ENCODE results near the genes KXD1 and ARMC6.

- RRBS, 2 experiments, result 100% methylated on average over 3 of the region's 33 CpGs; no CpG with 5 or more reads in 1 of the 2 experiments
CAGE:
- cytosol, long polyA minus RNA, result no peak
- cytosol, long polyA plus RNA, result no peak
- long polyA plus RNA, result no peak
- nucleus, long polyA minus RNA, result no peak
- nucleus, long polyA plus RNA, result no peak
These were observed 6.2 kb downstream of the ISYNA1 start for GRCh38 chr19:18431401-18432439.

- RRBS, 2 experiments, result 98 to 99% methylated on average over 2 of the region's 15 CpGs
CAGE:
- cytosol, long polyA minus RNA, result no peak
- cytosol, long polyA plus RNA, result no peak
- long polyA plus RNA, result no peak
- nucleus, long polyA minus RNA, result no peak
- nucleus, long polyA plus RNA, result no peak
These were observed 3.2 kb downstream of the ISYNA1 start for GRCh38 chr19:18434715-18435210.

DNA sequence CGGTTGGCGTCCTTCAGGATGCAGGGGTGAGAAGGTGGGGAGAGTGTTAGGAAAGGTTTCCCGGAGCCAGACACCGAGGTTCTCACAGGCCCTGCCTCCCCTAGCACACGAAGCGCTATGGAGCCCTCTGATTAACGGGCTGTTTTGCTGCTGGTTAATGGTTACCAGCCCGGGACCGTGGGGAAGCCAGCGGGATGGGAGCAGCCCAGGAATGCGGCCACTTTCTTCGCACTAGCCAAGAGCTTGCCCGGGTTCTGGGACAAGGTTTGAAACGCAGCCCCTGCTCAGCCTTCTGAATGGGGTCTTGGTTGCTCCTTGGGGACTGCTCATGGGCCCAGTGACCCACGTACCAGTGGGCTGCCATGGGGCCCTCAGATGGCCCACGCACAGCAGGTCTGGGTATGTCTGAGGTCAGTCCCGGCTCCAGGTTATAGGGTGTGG lies 31.3 kb upstream of the ISYNA1 start:
- RRBS, 2 experiments, result under 1 to 1% methylated on average over 8 of the region's 17 CpGs
CAGE:
- cytosol, long polyA minus RNA, result no peak
- cytosol, long polyA plus RNA, result no peak
- long polyA plus RNA, result no peak
- nucleus, long polyA minus RNA, result no peak
- nucleus, long polyA plus RNA, result no peak

DNA sequence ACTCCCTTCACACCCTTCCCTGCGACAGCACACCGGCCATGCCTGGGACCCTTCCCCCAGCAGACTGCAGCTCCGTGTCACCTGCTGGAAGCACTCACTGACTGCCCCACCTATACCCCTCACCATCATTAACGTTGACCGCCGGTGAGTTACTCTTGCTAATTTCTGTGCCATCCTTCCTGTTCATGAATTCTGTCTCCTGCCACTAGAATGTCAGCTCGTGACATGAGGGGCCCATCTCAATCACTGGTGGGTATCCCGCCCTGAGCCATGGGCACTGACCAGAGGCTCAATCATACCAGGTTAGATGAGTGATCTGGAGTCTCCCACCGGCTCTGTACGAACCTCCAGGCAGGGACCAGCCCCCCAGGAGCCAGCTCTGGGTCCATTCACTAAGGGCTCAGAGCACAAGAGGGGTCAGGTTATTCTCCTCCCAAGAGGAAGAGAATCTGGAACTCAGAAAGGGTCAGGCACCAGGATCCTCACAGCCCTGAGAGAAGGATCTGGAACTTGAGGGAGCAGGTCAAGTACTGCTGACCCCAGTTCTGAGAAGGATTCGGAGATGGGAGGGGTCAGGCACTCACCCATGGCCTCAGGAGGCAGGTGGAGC lies 5.5 kb downstream of the ELL start:
- RRBS, 2 experiments, result no CpG with 5 or more reads among the region's 11 CpGs
CAGE:
- cytosol, long polyA minus RNA, result no peak
- cytosol, long polyA plus RNA, result no peak
- long polyA plus RNA, result no peak
- nucleus, long polyA minus RNA, result no peak
- nucleus, long polyA plus RNA, result no peak

- RRBS, 2 experiments, result no CpG with 5 or more reads among the region's 10 CpGs
CAGE:
- cytosol, long polyA minus RNA, result no peak
- cytosol, long polyA plus RNA, result no peak
- long polyA plus RNA, result no peak
- nucleus, long polyA minus RNA, result no peak
- nucleus, long polyA plus RNA, result no peak
These were observed 1.9 kb downstream of the ELL start for GRCh38 chr19:18519769-18520476.

- RRBS, 2 experiments, result 2% methylated on average over 14 of the region's 60 CpGs
CAGE:
- cytosol, long polyA minus RNA, result start-site peak on the plus strand at chr19:18557870-18557879, 16 reads
- cytosol, long polyA plus RNA, result start-site peak on the plus strand at chr19:18557786-18557887, 740 and 523 reads in 2 replicates
- long polyA plus RNA, result start-site peak on the plus strand at chr19:18557788-18557888, 415 and 252 reads in 2 replicates
- nucleus, long polyA minus RNA, result no peak
- nucleus, long polyA plus RNA, result start-site peak on the plus strand at chr19:18557796-18557888, 239 and 365 reads in 2 replicates
These were observed at the start of gene KXD1 for GRCh38 chr19:18557347-18558133. KXD1 (plus strand) TSS chr19:18557870.

- RRBS, 2 experiments, result no CpG with 5 or more reads among the region's 11 CpGs
CAGE:
- cytosol, long polyA minus RNA, result no peak
- cytosol, long polyA plus RNA, result no peak
- long polyA plus RNA, result no peak
- nucleus, long polyA minus RNA, result no peak
- nucleus, long polyA plus RNA, result no peak
These were observed 653 bp downstream of the UBA52 start for GRCh38 chr19:18572394-18572625.

- RRBS, 2 experiments, result no CpG with 5 or more reads among the region's 2 CpGs
CAGE:
- cytosol, long polyA minus RNA, result no peak
- cytosol, long polyA plus RNA, result no peak
- long polyA plus RNA, result no peak
- nucleus, long polyA minus RNA, result no peak
- nucleus, long polyA plus RNA, result no peak
These were observed 860 bp downstream of the UBA52 start for GRCh38 chr19:18572626-18572808.

GRCh38 chr19:18596591-18597057 lies 8.0 kb downstream of the REX1BD start:
- RRBS, 2 experiments, result 78 to 91% methylated on average over 5 of the region's 29 CpGs
CAGE:
- cytosol, long polyA minus RNA, result no peak
- cytosol, long polyA plus RNA, result no peak
- long polyA plus RNA, result no peak
- nucleus, long polyA minus RNA, result no peak
- nucleus, long polyA plus RNA, result no peak

GRCh38 chr19:18644317-18644716 lies 7.5 kb downstream of the KLHL26 start:
- RRBS, 2 experiments, result no CpG with 5 or more reads among the region's 4 CpGs
CAGE:
- cytosol, long polyA minus RNA, result no peak
- cytosol, long polyA plus RNA, result no peak
- long polyA plus RNA, result no peak
- nucleus, long polyA minus RNA, result no peak
- nucleus, long polyA plus RNA, result no peak

DNA sequence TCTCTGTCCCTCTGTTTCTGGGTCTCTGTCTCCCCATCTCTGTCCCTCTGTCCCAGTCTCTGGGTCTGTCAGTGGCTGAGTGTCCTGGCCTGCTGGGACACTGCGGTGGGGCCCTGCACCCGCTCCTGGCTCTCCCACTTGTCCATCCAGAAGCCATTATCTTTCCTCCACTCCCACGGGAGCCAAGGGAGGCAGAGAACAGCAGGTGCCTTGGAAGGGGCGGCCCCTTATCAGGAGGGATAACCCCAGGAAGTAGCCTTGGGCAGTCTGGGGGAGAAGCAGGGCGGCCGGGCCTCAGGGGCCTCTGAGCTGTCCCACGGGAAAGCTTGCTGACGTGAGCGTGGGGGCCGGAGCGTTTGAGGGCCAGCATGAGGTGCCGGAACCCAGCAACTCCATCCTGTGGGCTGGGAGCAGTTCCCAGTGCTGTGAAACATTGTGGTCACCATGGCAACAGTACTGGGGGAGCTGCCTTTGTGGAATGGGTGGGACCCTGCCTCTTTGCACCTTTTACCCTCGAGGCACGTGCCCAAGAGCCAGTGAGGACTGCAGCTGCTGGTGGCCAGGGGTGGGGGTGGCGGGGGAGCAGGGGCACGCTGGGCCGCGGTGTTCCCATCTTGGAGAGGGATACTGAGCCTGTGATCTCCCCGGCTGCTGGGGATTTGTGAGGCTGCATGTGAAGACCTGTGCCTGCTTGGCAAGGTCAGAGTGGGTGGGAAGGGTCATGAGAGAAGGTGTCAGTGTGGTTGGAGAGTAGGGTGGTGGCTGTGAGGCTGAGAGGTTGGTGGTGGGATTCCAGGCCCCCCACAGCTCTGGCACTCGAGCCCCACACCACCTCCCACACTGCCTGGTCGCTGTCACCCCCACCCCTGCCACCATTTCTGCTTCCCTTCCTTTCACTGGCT lies 21.0 kb downstream of the KLHL26 start:
- RRBS, 2 experiments, result 54 to 68% methylated on average over 5 of the region's 21 CpGs
CAGE:
- cytosol, long polyA minus RNA, result no peak
- cytosol, long polyA plus RNA, result no peak
- long polyA plus RNA, result no peak
- nucleus, long polyA minus RNA, result no peak
- nucleus, long polyA plus RNA, result no peak

- RRBS, 2 experiments, result 96 to 98% methylated on average over 11 of the region's 16 CpGs
CAGE:
- cytosol, long polyA minus RNA, result no peak
- cytosol, long polyA plus RNA, result no peak
- long polyA plus RNA, result no peak
- nucleus, long polyA minus RNA, result no peak
- nucleus, long polyA plus RNA, result no peak
These were observed 25.0 kb downstream of the UPF1 start for GRCh38 chr19:18856817-18857129.

DNA sequence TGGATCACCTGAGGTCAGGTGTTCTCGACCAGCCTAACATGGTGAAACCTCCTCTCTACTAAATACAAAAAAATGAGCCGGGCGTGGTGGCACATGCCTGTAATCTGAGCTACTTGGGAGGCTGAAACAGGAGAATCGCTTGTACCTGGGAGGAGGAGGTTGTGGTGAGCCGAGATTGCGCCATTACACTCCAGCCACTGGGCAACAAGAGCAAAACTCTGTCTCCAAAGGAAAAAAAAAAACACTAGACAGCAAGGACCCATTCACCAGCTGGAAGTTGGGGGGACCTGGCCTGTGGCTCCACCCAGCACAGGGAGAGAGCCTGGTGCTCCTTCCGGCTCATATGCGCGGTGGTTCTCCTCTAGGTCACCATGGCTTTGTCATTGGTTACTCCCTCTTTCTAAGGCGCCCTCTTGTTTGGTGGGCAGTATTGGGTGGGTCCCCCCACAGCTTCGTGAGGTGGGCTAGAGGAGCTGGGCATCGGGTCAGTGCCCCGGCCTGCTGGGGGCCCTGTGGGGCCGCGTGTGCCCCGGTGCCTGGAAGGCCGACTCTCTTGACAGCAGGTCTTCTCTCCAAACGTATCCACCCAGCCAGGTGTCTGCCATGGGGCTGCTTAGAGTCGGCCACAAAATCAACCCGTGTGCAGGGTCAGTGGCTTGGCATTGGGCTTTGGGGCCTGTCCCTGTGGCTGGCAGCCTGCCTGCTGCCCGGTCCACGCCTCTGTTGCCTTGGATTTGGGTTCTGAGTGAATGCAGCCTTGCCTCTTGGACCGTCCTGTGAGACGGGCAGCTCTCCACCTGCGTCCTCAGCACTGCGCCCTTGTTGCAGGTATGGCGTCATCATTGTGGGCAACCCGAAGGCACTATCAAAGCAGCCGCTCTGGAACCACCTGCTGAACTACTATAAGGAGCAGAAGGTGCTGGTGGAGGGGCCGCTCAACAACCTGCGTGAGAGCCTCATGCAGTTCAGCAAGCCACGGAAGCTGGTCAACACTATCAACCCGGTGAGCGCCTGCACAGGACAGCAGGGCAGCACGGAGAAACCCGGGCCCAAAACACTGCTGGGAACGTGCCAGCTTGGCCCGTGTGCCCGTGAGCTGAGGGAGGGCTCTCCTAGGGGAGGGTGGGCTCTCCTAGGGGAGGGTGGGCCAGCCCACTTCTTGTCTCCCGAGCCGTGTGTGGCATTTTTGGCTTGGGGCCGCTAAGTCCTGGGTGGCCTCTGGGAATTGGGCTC lies 31.3 kb downstream of the UPF1 start:
- RRBS, 2 experiments, result 98 to over 99% methylated on average over 8 of the region's 42 CpGs
CAGE:
- cytosol, long polyA minus RNA, result no peak
- cytosol, long polyA plus RNA, result no peak
- long polyA plus RNA, result no peak
- nucleus, long polyA minus RNA, result no peak
- nucleus, long polyA plus RNA, result no peak

DNA sequence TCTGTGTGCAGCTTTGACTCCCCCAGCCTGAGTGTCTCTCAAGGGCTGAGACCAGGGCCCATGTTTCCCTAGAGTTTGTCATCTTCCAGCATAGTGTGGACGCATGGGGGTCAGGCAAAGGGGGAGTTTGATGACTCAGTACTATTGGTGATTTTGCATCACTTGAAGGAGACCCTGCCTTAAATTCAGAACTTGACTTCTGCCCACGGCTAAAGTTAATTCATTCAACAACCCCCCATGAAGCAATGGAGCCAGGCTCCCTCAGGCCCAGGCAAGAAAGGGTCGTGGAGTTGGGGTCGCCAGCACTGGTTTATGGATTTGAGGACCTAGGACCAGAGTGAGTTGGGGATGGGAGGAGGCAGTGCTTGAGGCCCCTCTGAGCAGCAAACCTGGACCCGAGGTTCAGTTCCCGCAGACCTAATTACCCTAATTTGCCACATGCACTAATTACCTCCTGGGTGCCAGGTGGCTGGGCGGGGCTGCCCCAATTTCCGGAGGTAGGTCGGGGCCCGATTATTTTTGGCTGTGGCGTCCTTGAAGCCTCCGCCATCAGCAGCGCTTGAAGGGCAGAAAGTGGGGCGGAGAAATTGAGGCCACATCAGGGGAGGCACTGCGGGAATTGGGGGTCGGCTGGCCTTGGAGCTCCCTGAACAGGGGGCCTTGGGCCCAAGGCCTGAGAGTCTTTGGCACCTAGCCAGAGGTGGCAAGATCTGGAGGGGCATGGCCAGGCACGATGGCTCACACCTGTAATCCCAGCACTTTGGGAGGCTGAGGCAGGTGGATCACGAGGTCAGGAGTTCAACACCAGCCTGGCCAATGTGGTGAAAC lies 5.8 kb upstream of the HOMER3 start:
- RRBS, 2 experiments, result no CpG with 5 or more reads among the region's 18 CpGs
CAGE:
- cytosol, long polyA minus RNA, result no peak
- cytosol, long polyA plus RNA, result no peak
- long polyA plus RNA, result no peak
- nucleus, long polyA minus RNA, result no peak
- nucleus, long polyA plus RNA, result no peak

- RRBS, 2 experiments, result 1 to 2% methylated on average over 29 to 34 of the region's 109 CpGs
CAGE:
- cytosol, long polyA minus RNA, result start-site peak on the minus strand at chr19:19033468-19033540, 26 reads; start-site peak on the plus strand at chr19:19033603-19033653, 117 reads; start-site peak on the plus strand at chr19:19033902-19033914, 43 reads
- cytosol, long polyA plus RNA, result start-site peak on the plus strand at chr19:19033600-19033754, 64 and 194 reads in 2 replicates
- long polyA plus RNA, result start-site peak on the plus strand at chr19:19033582-19033653, 124 and 219 reads in 2 replicates; start-site peak on the plus strand at chr19:19033710-19033760, 24 and 22 reads in 2 replicates; start-site peak on the plus strand at chr19:19033854-19033925, 26 and 54 reads in 2 replicates
- nucleus, long polyA minus RNA, result no peak
- nucleus, long polyA plus RNA, result start-site peak on the minus strand at chr19:19033464-19033496, 205 and 69 reads in 2 replicates
These were observed at the start of gene ARMC6 for GRCh38 chr19:19033287-19034083. ARMC6 (plus strand) TSS chr19:19033603.

DNA sequence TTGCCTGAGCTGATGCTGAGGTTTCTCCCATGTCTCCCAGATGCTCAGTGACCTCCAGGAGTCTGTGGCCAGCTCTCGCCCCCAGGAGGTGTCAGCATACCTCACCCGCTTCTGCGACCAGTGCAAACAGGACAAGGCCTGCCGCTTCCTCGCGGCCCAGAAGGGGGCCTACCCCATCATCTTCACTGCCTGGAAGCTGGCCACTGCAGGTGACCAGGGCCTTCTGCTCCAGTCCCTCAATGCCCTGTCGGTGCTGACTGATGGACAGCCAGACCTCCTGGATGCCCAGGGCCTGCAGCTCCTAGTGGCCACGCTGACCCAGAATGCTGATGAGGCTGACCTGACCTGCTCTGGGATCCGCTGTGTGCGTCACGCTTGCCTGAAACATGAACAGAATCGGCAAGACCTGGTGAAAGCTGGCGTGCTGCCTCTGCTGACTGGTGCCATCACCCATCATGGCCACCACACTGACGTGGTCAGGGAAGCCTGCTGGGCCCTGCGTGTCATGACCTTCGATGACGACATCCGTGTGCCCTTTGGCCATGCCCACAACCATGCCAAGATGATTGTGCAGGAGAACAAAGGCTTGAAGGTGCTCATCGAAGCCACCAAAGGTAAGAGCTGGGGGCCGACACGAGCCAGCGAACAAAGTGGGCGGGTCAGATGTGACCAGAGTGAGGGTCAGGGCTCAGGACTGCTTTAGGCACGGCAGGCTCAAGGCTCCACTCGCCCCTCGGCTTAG lies 12.0 kb upstream of the SLC25A42 start:
- RRBS, 2 experiments, result no CpG with 5 or more reads among the region's 26 CpGs
CAGE:
- cytosol, long polyA minus RNA, result no peak
- cytosol, long polyA plus RNA, result no peak
- long polyA plus RNA, result no peak
- nucleus, long polyA minus RNA, result no peak
- nucleus, long polyA plus RNA, result no peak

- RRBS, 2 experiments, result no CpG with 5 or more reads among the region's 8 CpGs
CAGE:
- cytosol, long polyA minus RNA, result no peak
- cytosol, long polyA plus RNA, result no peak
- long polyA plus RNA, result no peak
- nucleus, long polyA minus RNA, result no peak
- nucleus, long polyA plus RNA, result no peak
These were observed 832 bp upstream of the SLC25A42 start for GRCh38 chr19:19063009-19063314.

- RRBS, 2 experiments, result 30% methylated on average over 9 of the region's 23 CpGs
CAGE:
- cytosol, long polyA minus RNA, result no peak
- cytosol, long polyA plus RNA, result no peak
- long polyA plus RNA, result no peak
- nucleus, long polyA minus RNA, result no peak
- nucleus, long polyA plus RNA, result no peak
These were observed 33.2 kb downstream of the SLC25A42 start for GRCh38 chr19:19096749-19097588.

DNA sequence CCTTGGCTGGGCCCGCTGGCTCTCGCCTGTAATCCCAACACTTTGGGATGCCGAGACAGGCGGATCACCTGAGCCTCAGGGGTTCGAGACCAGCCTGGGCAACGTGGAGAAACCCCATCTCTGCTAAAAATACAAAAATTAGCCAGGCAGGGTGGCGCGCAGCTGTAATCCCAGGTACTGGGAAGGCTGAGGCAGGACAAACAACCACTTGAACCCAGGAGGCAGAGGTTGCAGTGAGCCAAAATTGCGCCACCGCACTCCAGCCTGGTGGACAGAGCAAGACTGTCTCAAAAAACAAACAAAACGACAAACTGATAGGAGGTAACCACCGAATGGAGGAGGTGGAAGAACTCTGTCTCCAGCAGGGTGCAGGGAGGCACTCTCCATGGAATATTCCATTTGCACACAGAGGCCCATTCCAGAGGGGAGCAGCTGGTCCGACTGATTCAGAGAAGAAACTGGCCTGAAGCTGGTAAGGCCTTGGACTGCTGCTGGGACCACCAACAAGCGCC lies 34.9 kb downstream of the SLC25A42 start:
- RRBS, 2 experiments, result no CpG with 5 or more reads among the region's 14 CpGs
CAGE:
- cytosol, long polyA minus RNA, result no peak
- cytosol, long polyA plus RNA, result no peak
- long polyA plus RNA, result no peak
- nucleus, long polyA minus RNA, result no peak
- nucleus, long polyA plus RNA, result no peak

DNA sequence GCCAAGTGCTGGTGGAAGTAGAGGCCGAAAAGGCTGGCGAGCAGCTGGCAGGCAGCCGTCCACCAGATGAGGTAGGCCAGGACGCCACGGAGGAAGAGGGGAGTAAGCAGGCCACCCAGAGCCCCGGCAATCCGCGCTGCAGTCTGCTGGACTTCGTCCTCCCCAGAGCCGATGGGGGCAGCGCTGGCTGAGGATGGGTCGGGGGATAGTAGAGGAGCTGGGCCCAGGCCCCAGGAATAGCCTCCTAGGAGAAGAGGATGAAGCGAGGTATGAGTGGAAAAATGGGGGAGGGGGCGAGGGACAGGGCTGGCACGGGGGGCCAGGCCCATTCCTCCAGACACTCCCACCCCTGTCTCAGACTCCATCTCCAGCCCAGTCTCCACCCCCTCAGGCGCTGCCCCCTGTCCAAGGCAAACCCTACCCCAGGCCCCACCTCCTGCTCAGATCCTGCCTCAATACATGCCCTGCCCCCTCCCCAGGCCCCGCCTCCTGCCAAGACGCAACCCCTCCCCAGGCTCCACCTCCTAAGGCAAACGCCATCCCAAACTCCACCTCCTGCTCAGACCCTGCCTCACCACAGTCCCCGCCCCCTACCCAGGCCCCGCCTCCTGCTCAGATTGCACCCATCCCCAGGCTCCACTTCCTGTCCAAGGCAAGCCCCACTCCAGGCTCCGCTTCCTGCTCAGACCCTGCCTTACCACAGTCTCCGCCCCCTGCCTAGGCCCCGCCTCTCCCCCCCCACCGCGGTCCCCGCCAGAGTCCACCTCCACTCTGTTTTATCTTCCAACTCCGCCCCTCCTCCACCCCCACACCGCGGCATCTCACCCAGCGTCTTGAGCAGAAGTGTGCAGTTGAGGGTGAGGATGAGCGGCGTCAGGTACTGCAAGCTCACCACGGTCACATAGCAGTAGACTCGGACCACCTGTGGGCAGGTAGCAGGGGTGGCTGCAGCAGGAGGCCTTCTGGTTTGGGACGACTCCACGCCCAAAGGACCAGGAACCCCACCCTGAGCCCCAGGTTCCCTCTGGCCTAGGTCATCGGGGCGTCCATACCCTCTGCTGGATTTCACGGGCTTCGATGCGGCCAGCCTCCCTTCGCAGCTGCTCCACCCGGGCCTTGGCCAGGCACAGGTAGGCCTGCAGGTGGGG lies 18.0 kb downstream of the TMEM161A start:
- RRBS, 2 experiments, result 100% methylated on average over 1 of the region's 44 CpGs
CAGE:
- cytosol, long polyA minus RNA, result no peak
- cytosol, long polyA plus RNA, result no peak
- long polyA plus RNA, result no peak
- nucleus, long polyA minus RNA, result no peak
- nucleus, long polyA plus RNA, result no peak